A375 (cell line): ENCODE data around the genes RNPEP and ARL8A.

DNA sequence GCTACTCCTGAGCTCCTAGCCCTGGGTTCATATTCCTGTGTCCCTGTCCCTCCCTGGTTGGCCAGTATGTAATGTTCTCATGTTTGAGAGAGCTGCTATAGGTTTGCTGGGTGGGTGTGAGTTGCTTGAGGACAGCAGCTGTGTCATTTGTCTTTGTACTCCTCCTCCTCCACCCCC lies 6.4 kb upstream of the TNNT2 start:
- RAMPAGE, long total RNA, result no peak

DNA sequence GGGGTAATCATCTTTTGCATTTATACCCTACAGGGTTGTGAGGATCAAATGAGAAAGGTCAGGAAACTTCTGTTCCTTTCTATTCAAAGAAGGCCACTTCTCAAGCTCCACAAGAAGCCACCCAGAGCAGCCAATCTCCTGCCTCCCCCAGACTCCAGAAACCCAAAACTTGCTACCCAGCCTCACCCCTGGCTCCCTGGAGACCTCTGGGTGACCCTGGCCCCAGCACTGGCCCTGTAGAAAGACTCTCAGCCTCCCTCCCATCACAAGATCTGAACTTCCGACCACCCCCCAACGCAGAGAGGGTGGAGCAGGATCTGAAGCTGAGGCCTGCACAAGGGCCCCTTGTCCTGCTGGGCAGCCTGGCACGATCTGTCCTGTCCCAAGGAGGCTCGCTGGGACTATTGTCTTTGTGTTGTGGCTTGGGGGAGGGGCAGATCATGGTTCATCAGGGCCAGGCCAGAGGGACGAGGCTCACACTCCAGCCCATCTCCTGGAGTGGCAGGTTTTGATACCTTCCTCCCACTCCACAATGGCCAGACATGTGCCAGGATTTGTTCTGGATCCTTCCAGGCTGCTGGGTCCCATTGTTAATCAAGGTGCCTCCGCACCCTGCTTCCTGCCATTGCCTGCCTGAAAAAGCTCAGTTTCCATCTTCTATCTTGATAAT lies 20.0 kb downstream of the PHLDA3 start:
- RAMPAGE, long total RNA, result no peak

- RAMPAGE, long total RNA, result no peak
Measured at GRCh38 chr1:201451085-201451536, 17.9 kb downstream of the PHLDA3 start.

DNA sequence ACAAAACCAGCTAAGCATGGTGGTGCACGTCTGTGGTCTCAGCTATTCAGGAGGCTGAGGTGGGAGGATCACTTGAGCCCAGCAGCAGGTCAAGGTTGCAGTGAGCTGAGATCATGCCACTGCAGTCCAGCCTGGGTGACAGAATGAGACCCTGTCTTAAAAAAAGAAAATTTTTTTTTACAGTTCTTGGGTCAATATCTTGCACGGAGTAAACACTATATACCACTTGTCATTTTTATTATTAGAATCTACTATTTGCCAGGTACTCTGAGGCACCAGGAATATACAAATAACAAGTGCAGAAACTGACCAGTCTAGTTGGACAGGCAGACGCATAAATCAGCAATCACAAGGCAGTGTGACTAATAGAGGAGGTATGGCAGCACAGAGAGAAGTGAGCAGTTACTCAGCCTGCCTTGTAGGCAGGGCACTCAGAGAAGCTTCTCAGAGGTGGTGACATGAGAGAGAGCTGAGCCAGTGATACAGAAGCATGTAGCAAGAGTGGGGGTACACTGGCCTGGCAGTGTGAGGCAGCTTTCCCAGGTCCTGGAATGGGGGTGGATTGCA lies 8.0 kb downstream of the PHLDA3 start:
- RAMPAGE, long total RNA, result no peak

- RAMPAGE, long total RNA, result no peak
Measured at GRCh38 chr1:201480033-201481022, 11.3 kb upstream of the PHLDA3 start.

- RAMPAGE, long total RNA, result no peak
Measured at GRCh38 chr1:201649139-201649645, 110.3 kb downstream of the NAV1 start.

DNA sequence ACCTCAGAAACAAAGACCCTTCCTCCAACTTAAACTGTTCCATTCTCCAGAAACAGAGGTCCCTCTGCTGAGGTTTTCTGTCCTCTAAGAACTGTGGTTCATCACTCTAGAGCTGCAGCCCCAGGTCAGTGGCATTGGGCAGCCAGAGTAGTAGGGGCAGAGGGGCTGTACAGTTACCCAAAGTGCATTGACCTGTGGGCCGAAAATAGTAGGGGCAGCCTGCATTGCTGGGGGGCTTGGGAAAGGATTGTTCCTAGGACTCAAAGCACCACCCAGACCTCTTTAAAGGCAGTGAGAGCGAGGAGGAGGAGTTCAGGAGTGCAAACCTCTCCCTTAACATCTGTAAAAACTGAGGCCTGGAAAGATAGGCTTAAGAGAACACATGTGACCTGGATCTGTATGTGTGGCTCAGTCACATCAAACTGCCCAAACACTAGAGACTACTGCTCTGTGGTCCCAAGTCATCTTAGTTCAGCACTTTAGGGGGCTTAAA lies 90.6 kb upstream of the IPO9 start:
- RAMPAGE, long total RNA, result no peak

GRCh38 chr1:201849662-201850613 lies 21.0 kb downstream of the IPO9 start:
- RAMPAGE, long total RNA, result no peak

GRCh38 chr1:201876872-201877312 lies 11.8 kb upstream of the SHISA4 start:
- RAMPAGE, long total RNA, result no peak

- RAMPAGE, long total RNA, result no peak
Measured at GRCh38 chr1:201881394-201882062, 7.2 kb upstream of the SHISA4 start.

GRCh38 chr1:201943250-201944172 lies 2.8 kb downstream of the LMOD1 start:
- RAMPAGE, long total RNA, result no peak

- RAMPAGE, long total RNA, result no peak
Measured at GRCh38 chr1:201982433-201982824, at the start of gene RNPEP. RNPEP (plus strand) TSS chr1:201982648.

DNA sequence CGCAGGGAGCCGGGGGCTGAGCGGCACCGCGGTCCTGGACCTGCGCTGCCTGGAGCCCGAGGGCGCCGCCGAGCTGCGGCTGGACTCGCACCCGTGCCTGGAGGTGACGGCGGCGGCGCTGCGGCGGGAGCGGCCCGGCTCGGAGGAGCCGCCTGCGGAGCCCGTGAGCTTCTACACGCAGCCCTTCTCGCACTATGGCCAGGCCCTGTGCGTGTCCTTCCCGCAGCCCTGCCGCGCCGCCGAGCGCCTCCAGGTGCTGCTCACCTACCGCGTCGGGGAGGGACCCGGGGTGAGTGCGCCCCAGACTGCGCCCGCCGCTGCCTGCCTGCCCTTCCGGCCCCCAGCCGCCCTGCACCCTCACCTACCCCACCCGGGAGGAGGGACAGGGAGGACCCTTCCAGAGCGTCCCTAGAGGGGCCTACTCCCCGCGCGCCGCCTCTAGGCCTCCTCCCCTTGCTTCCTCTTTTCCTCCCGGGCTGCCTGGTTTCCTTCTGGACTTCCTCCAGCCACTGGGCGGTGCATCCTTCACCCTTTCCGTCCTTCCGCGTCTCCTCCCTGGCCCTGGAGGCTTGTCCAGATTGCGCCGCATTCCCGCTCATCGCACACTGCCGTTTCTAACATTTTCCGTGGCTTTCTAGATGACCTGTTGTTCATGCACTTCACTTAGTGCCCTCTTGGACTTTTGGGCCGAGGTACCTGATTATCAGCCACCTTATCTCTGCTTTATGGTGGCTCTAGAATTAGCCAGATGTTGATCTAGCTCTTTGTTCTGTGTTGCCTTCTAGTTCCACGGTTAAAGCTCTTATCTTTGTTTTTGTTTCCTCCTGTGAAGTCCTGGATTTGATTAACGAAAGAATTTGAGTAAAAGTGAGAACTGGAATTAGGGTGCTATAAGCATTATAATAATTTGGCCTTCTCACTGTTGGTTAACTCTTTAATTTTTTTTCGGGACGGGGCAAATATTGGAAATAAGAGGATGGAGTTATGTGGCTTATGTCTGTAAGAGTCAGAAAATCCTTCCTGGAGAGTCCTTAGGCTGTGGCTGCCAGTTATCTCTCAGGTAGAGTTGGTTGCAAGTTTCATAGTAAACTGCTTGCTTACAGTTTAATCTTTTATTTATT lies 737 bp downstream of the RNPEP start:
- RAMPAGE, long total RNA, result no peak

GRCh38 chr1:201989134-201989932 lies 6.9 kb downstream of the RNPEP start:
- RAMPAGE, long total RNA, result no peak

DNA sequence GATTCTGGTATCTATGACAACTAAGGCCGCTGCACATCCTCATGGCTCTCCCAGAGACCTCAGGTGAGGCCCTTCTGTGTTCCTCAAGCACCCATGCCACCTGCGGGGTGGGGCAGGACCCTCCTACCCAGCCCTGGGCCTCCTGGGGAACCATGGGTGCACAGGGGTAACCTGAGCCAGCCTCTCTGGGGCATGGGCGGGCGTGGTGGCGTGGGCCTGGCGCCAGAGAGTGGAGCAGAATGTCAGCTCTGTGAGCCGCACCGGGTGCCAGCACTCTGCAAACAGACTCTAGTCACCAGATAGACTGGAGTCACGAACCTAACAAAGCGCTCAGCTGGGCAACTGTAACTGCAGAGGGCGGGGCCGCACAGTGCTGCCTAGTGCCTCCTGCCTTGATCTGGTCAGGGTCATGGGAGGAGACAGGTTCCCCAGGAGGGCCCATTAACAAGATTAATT lies 46.5 kb downstream of the ELF3 start:
- RAMPAGE, long total RNA, result no peak

DNA sequence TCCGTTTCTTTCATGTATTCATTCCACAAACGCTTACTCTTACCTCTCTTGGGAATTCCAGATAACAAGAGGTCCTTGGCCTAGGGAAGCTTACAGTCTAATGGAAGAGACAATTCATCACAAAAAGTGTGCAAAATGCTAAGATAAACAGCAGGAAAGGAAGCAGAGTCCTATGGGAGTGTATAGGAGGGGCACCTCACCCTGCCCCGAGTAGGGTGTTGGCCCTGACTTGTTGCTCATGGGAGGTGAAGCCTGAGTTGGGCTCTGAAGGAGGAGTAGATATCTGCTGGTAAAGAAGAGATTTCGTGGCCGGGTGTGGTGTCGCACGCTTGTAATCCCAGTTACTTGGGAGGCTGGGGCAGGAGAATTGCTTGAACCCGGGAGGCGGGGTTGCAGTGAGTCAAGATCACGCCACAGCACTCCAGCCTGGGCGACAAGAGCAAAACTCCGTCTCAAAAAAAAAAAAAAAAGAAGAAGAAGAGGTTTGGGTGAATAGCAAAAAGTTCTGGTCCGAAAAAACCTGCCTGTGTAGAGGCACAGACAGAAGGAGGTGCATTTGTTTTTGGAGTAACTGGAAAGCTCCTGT lies 18.6 kb upstream of the GPR37L1 start:
- RAMPAGE, long total RNA, result no peak

GRCh38 chr1:202135252-202136142 lies 9.0 kb downstream of the ARL8A start:
- RAMPAGE, long total RNA, result no peak

- RAMPAGE, long total RNA, result no peak
Measured at GRCh38 chr1:202142866-202143386, 1.6 kb downstream of the ARL8A start.

DNA sequence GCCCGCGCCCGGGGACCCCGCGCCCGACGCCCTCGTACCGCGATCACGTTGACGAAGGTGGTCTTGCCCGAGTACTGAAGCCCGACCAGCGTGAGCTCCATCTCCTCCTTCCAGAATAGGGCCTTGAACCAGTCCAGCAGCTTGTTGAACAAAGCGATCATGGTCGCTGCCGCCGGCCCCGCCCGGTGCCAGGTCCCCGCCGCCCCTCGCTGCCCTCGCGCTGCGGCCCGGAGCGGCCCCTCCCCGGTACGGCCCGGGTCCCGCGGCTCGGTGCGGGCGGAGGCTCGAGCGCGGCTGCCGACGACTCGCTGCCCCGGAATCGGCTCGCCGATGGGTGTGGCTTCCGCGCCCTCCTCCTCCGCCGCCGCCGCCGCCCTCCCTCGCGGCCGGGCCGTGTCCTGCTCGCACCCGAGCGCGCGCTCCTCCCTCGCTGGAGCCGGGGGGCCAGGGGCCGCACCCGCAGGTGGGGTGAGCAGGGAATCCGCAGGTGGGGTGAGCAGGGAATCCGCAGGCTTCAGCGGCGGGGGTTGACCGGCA lies at the start of gene ARL8A:
ARL8A (minus strand) TSS at position 326 of the 537 bp plus-strand sequence.
- RAMPAGE, long total RNA, result no peak

DNA sequence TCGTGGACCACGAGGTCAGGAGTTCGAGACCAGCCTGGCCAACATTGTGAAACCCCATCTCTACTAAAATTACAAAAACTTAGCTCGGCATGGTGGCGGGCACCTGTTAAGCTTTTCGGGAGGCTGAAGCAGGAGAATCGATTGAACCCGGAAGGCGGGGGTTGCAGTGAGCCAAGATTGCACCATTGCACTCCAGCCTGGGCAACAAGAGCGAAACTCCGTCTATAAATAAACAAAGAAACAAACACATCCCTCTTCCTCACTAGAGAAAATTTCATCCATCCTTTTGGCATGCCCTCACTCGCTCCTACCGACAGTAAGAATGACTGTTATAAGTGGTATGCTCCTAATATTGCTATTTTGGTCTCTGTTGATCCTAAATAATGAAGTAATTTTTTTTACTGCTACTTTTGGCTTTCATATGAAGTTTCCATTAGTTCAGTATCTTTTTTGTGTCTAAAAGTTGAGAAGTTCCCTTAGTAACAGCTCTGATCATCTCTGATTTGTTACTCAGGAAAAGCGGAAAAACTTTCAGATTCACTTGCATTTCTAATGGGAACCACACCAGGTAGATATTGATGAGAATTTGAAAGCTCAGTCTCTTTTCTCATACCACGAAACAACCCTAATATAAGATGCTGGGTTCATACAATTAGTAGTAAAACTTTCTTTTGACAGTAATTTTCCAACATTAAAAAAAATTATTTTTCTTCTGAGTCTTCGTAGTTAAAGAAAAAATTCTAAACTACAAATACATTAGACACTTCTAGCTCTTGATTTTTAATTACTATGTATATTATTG lies 166.5 kb downstream of the SYT2 start:
- RAMPAGE, long total RNA, result no peak